A375 (cell line): Measurements from ENCODE around the gene VGF.

- RAMPAGE, long total RNA, result no peak
These were observed 19.9 kb downstream of the EPHB4 start for GRCh38 chr7:100807171-100807990.

DNA sequence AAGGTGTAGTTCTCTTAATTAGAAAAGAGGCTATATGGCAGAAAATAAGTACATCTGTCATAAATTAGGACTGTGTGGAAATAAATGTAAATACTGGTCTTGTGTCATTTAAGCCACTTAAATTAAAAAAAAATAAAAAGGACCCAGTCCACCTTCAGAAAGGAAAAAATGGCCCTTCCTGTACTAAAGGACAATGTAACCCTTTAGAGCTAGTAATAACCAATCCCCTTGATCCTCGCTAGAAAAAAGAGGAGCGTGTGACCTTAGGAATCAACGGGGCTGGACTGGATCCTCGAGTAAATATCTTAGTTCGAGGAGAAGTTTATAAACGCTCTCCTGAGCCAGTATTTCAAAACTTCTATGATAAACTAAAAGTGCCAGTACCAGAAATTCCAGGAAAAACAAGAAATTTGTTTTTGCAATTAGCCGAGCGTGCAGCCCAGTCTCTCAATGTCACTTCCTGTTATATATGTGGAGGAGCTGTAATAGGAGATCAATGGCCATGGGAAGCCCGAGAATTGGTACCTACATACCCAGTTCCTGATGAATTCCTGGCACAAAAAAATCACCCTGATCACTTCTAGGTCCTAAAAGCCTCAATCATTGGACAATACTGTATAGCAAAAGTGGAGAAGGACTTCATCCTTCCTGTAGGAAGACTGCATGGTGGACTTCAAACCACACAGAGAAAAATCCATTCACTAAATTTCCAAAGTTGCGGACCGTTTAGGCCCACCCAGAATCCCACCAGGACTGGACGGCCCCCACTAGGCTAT lies 7.8 kb upstream of the SLC12A9 start:
- RAMPAGE, long total RNA, result no peak

DNA sequence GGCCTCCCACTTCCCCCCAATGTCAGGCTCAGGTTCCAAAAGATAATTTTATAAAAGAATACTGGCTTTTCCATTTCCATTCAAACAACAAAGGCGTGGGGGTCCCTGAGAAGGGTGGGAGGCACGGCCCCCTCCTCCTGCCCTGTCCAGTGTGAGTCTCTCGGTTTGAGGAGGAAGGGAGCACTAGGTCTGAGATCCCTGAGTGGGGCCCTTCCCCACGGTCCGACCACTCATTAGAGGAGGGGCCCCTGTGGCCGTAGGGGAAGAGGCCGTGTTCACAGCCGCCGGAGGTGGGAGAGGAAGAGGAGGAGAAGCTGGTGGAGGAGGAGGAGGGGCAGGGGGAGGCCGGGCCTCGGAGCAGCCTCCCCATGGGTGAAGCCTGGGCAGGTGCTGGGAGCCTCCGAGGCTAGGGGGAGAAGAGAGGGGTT lies 1.2 kb upstream of the UFSP1 start:
- RAMPAGE, long total RNA, result no peak

DNA sequence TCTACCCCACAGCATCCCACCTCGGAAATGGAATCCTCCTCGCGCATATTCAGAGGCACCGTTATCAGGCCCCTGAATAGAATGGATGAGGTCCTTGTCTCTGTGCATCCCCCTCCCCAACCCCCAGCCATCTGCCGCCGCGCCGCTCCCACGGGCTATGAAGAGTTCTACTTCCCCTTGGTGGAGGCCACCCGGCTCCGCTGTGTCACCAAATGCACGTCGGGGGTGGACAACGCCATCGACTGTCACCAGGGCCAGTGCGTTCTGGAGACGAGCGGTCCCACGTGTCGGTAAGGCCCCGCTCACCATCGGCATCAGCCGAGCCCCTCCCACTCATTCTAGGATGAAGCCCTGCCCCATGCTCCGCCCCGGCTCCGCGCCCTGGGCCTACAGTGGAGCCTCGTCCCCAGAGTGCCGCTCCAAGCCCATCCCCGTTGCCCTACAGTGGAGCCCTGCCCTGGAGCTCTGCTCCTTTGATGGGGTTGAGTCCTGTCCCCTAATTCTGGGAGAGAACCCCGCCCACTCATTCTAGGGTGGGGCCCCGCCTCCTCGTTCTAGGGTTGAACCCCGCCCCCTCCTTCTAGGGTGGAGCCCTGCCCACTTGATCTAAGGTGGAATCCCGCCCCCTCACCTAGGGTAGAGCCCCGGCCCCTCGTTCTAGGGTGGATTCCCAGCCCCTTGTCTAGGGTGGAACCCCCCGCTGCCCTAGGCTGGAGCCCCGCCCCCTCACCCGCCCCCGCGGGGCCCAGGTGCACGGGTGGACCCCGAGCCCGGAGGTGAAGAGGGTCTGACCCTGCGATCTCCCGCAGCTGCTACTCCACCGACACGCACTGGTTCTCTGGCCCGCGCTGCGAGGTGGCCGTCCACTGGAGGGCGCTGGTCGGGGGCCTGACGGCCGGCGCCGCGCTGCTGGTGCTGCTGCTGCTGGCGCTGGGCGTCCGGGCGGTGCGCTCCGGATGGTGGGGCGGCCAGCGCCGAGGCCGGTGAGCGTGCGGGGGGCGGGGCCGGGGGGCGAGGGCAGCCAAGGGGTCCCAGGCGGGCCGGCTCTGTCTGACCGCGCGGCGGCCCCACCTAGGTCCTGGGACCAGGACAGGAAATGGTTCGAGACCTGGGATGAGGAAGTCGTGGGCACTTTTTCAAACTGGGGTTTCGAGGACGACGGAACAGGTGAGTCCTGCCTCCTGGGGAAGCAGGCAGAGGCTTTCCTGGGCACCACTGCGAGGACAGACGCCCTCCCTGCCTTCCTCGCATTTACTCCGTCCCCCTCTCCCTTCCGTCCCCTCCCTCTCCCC lies 3.3 kb upstream of the MUC12 start:
- RAMPAGE, long total RNA, result no peak

DNA sequence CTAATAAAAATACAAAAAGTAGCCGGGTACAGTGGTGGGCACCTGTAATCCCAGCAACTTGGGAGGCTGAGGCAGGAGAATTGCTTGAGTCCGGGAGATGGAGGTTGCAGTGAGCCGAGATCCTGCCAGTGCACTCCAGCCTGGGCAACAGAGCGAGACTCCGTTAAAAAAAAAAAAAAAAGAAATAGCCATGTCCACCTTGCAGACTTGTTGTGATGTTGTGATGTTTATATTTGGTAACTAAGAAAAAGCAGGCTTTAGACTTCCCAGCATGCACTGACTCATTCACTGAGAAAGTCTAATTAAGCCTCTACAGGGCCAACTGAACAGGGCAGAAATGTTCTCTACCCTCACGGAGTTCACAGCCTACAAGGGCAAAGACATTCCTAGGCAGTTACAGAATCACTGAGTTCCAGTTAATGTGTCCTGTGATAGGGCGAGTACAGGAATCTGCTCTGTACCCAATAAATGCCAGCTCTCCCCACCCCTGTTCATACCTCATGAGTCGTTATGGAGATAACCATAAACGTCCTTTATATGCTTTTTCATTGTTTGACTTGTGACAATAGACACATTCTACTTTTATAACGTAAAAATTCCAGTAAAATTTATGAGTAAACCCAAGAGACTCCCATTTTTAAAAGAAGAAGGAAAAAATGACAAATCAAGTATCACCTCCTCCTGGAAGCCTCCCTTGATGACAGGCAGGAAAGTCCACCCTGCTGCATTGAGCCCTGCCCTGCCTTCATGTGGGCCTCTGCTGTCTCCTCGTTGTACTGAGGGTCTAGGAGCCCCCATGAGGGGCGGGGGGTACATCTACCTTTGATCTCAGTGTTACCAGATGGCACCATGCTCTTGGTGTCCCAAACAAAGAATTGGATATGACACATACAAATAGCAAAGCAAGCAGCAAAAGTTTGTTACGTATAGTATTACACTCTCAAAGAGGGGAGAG lies 14.2 kb downstream of the MUC12 start:
- RAMPAGE, long total RNA, result no peak

GRCh38 chr7:101122489-101123197 lies 4.3 kb upstream of the SERPINE1 start:
- RAMPAGE, long total RNA, result no peak

DNA sequence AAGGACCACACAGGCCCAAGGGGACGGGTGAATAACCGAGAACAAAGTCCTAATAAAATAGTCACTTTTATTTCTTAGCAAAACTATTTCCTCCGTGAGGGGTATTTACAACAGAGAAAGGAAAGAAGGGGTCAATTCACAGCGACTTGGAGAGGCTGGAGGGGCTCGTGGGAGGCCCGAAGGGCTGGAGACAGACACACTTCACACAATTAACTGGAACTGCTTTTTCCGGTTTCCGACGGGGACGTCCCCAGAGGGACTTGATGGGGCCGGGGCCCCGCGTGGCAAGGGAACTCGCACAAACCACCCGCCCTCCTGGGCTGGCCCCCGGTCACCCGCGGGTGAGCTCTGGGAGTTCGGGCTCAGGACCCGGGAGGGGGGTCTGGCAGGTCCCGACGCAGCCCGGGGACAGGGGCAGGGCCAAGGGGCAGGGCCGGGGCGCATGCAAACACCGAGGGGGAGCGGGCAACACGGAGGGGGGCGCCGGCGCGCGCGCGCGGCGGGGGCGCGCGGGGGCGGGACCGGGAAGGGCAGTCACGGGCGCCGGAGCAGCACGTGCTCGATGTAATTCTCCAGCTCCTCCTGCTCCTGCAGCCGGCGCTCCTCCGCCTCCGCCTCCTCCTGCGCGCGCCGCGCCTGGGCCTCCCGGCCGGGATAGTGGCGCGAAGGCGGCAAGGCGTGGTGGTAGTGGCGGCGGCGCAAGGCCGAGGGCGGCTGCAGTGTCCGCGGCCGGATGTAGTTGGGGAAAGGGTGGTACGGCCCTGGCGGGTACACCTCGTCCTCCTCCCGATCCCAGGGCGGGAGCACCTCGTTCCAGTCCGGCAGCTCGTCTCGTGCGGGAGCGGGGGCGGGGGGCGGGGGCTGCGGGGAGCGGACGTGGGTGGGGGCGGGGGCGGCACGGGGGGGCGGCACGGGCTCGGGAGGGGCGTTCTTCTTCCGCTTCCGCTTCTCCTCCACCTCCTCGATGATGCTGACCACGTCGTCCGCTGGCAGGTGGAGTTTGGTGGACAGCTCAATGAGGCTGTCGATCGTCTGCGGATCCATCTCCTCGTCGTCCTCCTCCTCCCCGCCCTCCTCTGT lies 2.6 kb downstream of the VGF start:
- RAMPAGE, long total RNA, result no peak

- RAMPAGE, long total RNA, result no peak
These were observed 1.8 kb downstream of the VGF start for GRCh38 chr7:101163542-101164016.

DNA sequence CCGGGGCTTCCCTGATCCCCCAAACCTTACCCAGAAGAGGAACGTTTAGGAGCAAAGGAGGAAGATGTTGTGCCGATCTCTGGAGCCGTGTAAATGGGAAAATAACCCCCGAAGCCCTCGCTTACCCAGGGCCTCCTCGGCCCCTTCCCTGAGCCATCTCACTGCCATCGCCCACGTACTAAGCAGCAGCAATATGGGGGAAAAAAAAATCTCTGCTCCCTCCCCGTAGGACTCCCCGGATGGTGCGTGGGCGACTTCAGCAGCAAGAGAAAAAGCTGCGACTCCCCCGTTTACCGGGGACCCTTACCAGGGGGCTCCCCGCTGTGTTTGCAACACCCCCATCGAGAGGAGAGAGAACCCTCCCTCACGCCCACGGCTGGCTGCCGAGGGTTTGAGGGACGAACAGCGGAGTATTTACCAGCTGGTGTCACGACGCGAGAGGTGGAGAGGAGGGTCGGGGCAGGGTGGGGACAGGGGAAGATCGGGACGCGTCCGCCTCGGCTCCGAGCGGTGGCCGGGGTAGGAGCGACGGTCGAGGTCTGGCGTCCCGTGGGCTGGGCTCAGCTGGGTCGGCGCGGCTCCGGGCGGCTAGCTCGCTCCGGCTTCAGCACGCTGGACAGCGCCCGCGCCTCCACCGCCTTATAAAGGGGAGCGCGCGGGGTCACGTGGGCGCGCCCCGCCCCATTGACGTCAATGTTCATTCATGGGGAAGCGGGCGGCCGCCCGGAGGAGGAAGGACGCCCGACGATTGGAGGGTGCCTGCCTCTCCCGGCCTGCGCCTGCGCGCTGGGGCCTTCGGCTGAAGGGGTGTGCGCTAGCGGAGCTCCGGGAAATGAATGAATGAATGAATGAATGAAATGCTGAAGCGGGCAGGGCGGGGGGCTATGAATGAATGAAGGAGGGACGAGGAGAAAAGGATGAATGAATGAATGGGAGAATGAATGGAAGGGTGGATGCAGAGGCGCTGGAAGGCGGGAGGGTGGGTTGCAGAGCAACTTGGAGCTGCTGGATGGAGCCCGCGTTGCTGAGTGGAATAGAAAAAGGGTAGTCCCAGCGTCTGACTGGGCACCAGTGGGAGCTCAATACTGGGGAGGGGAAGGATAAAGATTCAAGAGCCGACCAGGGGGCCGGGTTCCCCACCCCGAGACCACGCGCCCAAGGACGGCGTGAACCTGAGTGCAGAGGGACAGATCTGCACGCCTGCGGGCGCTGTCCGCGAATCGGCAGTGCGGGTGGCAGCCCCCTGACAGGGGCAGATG lies at the start of gene VGF:
Gene VGF (minus strand): TSS at position 614 of the 1,259 bp plus-strand sequence.
- RAMPAGE, long total RNA, result start-site peak on the minus strand centred at position 616 of the sequence, 5 bp wide, 507 and 137 reads in 2 replicates

GRCh38 chr7:101200380-101200785 lies 453 bp downstream of the MOGAT3 start:
- RAMPAGE, long total RNA, result no peak

- RAMPAGE, long total RNA, result no peak
These were observed 7.1 kb downstream of the PLOD3 start for GRCh38 chr7:101210279-101210748.

DNA sequence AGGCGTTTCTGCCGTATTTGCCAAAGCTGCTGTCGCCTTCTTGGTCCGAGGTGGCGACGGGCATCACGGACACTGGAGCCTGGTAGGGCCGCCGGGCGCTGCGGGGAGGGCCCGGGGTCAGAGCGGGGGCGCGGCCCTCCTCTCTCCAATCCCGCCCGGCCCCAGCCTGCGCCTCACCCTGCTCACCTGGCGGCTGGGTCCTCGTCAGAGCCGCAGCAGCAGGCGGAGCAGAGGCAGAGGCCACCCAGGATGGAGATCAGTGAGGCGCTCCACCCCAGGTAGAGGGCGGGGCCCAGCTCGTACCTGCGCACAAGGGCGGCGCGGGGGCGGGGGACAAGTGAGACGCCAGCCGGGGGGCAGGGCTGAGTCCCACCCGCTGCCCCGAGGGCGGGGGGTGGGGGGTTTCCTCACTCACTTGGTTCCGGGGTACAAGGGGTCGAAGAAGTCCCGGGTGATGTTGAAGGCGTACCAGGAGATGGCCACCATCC lies 5.1 kb downstream of the CLDN15 start:
- RAMPAGE, long total RNA, result no peak

DNA sequence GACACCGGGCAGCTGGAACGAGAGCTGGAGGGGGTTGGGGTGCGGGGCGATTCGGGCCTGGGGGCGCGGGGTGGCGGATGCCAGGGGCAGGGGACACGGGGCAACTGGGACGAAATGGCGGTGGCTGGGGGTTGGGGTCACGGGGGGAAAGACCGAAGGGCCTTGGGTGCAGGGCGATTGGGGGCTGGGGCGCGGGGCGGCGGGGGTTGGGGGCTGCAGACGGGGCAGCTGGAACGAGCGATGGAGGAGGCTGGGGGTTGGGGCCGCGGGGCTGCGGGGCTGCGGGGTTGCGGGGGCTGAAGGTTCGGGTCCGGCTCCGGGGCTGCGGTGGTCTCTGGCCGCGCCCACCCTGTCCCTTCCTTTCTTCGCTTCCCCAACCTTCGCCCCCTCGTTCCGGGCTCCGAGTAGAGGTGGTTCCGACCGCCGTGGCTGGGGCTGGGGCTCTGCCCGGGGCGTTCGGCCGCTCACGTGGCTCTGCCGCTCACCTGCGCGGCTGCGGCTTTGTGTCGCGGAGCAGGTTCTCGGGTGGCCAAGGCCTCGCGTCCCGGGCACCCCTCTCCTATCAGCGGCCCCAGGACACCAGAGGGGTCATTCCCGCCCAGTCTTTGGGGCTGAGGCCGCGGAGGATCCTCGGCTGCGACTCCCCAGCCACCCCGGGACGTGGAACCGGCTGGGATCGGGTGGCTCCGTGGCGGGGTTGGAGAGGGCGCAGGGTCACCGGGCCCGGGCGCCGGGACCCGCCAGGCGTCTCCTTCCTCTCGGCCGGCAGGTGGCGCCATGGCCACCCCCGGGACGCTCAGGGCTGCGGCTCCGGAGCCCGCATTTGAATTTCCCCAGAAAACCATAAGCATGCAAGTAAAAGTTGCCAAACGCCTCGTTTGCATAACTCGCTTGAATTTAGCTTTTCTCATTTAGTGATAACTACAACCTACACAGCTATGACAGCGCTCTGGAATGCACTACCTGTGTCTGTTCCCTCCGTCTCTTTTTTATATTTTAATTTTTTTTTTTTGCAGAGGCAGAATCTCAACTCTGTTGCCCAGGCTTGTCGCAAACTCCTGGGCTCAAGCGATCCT lies 1.0 kb downstream of the COL26A1 start:
- RAMPAGE, long total RNA, result no peak

- RAMPAGE, long total RNA, result no peak
These were observed 81.4 kb upstream of the CUX1 start for GRCh38 chr7:101736062-101736450.

GRCh38 chr7:101884878-101885569 lies 67.6 kb downstream of the CUX1 start:
- RAMPAGE, long total RNA, result no peak

DNA sequence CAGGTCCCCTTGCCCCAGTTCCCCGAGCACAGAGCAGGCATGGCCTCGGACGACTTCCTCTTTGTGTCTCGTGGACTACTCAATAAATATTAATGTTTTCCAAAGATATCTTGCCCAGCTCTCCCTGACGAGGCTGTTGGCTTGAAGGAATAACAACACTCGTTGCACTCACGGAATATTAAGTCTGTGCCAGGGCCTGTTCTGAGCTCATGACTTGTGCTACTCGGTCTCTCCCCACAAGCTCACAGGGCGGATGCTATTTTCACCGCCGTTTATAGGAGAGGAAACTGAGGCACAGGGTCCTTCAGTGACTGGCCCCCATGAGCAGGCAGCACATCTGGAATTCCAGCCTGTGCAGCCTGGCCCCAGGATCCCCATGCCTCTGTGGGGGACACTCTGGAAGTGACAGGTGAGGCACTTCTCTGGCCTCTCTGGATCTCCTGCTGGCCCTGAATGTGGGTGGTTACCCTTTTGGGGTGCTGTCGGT lies 68.3 kb downstream of the CUX1 start:
- RAMPAGE, long total RNA, result no peak

DNA sequence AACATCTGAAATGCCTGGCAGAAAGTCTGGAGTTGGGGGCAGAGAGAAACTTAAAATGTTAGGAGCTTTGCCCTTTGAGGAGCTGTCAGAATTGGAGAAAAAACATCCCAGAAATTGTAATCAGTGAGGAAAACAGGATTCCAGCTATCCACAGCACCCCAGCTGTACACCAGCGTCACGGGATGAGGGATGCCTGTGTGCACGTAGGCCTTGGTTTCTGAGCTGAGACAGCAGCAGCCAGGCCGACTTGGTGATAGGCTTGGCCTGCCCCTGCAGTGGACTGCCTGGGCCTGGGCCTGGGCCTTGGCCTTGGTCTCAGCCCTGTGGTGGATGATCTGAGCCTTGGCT lies 93.4 kb downstream of the CUX1 start:
- RAMPAGE, long total RNA, result no peak

- RAMPAGE, long total RNA, result no peak
These were observed 94.6 kb downstream of the CUX1 start for GRCh38 chr7:101911829-101912649.

DNA sequence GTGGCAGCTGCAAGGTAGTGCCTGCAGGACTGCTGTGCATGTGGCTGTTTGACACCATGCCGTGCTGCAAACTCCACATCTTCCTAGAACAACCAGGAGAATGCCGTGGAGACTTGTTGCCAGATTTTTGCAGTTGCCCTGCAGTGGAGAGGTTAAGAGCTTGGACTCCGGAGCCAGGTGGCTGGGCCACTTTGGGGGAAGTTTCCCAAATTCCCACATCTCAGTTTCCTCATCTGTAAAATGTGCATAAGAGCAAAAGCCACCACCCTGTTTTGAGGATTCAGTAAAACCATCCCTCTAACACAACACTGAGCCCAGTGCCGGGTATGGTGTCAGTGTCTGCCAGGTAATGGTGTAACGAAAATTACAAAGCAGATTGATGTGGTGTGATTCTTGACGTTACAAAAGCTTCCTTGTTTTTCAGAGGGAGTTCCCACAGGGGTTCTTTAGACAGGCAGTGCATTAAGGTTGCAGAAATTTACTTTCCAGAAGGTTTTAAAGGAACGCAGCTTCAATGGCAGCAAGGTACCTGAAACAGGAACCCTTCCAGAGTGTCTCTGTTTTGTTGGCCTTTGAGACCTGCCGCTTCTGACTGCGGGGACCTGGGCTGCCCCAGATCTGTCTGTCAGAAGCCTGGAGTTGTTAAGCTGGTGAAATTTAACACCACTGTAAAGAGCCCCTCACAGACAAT lies 168.2 kb downstream of the CUX1 start:
- RAMPAGE, long total RNA, result no peak

GRCh38 chr7:102024714-102025296 lies 207.4 kb downstream of the CUX1 start:
- RAMPAGE, long total RNA, result no peak